ENCODE measurements around the genes FUT1, CGB7, SNRNP70, HRC, TRPM4 and SLC17A7.

DNA sequence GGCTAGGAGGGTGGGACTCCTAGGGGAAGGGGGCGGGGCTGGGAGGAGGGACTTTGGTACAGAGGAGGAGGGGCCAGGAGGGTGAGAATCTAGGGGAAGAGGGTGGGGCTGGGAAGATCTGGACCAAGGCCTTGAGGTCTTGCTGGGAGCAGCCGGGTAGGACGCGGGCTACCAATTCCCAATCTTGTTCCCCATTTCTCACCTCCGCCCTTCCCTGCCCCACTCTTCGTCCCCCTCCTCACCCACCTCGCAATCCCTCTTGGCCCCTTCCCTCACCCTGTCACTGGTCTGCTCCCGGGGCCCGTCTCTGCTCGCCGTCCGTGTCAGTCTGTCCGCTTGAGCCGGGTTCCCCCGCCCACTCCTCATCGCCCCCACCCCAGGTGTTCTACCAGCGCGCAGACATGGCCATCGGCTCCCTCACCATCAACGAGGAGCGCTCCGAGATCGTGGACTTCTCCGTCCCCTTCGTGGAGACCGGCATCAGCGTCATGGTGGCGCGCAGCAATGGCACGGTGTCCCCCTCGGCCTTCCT lies 22.2 kb downstream of the GRIN2D start:
- RRBS: 17% methylated on average over 9 of the region's 31 CpGs

GRCh38 chr19:48718793-48719188 lies 734 bp downstream of the MAMSTR start:
- RRBS: no CpG with 5 or more reads among the region's 11 CpGs

DNA sequence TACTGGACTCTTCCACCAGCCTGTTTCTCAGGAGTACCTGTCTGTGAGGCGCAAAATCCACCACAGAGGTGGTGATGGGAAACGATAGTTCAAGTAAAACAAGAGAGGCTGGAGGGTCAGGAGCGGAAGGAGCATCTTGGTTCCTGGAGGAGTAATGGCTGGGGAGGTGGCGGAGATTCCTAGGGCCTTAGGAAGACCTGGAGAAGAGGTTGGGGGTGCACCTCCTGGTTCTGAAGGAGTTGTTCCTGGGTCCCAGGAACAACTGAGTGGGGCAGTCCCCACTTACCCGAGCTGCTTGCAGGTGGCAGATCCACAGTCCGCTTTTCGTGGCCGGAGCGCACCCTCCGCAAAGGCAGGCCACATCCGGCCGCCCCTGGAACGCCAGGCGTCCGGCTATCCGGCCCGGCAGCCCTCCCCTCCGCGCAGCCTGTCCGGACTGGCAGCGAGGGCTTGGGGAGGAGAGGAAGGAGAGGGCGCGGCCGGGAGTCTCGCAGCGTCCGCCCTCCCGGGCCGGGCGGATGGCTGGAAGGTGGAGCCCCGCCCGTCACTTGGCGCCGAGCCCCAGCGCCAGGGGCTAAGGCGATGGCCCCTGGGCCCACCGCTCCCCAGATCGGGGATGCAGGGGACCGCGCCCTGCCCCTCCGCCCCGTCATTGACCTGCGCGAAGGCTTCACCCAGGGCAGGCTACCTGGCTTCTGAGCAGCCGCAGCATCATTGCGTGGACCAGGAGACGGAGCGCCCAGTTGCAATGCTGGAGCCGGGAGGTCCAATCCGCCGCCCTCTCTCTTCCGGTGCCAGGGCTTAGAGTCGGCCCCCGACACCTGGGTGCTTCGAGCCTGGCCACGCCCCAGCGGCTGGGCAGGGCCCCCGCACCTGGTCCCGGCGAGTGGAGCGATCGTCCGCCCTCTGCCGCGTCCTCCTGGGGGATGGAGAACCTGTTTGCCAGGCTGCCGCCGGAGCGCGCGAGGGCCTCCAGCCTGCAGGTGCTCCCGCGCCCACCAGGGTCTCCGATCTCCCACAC lies at the start of gene FUT1:
TSS of gene FUT1 (minus strand) at position 438 of the 1,021 bp plus-strand sequence.
- RRBS: 2% methylated on average over 16 of the region's 73 CpGs

DNA sequence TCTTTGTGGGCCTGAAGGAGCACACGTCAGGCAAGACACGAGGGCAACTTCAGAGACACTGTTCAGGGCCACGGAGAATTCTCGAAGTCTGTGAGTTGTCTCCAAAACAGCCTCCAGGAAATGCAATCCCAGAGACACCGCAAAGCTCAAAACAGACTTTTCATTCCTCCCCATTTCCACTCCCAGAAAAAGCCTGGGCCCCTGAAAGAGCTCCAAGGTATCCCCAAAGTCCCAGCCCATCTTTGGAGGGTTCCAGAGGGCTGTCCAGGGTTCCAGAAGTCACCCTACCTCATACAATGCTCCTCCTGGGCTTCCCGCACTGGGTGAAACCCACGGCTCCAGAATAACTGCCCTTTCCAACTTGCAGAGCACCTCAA lies 846 bp upstream of the FTL start:
- RRBS: no CpG with 5 or more reads among the region's 7 CpGs

DNA sequence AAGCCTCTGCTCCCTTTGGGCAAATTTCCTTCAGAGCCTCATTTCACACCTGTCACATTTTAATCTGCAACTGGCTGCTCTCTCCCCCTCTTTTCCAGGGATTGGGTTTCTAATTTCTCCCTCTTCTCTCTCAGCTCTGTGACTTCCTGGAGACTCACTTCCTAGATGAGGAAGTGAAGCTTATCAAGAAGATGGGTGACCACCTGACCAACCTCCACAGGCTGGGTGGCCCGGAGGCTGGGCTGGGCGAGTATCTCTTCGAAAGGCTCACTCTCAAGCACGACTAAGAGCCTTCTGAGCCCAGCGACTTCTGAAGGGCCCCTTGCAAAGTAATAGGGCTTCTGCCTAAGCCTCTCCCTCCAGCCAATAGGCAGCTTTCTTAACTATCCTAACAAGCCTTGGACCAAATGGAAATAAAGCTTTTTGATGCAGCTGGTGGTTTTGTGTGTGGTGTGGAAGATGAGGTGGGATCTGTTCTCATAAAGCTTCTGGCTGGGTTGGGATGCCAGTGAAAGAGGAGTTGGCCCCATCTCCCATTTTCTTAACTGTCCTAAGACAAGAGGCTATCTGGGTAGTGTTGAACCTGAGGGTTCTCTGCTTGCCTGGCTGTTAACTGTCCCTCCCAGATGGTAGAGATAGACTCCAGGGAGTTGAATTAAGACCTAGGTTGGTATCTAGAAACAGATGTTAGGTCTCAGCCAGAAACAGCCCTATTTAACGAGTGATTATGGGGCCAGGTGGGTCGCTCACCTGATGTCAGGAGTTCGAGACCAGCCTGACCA lies 1.5 kb downstream of the FTL start:
- RRBS: no CpG with 5 or more reads among the region's 8 CpGs

- RRBS: no CpG with 5 or more reads among the region's 15 CpGs
Measured at GRCh38 chr19:48985200-48985695, 7.9 kb downstream of the GYS1 start.

DNA sequence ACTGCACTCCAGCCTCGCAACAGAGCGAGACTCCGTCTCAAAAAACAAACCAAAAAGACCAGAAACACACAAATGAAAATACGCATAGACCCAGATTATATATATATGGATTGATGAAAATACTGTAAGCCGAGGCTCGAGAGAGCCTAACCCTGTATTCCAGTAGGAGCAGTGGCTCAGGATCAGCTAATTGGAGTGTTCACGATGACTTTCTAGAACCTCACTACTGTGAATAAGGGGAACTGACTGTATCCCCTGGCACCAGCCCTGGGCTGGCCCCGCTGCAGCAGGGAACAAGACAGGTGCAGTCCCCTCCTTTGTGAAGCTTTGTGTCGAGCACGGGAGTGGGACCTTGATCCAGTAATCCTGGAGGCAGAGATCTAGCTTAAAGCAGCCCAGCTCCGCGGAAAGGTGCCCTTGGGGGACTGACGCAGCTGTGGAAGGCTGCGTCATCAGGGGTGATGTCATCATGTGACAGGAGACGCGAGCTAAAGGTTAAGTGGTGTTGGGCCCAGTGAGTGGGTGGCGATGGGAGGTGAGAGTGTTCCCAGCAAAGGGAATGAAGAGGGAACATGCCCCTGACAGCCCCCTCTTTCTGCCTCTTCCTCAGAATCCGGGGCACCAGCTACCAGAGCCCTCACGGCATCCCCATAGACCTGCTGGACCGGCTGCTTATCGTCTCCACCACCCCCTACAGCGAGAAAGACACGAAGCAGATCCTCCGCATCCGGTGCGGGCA lies 2.8 kb downstream of the LHB start:
- RRBS: 96% methylated on average over 8 of the region's 26 CpGs

DNA sequence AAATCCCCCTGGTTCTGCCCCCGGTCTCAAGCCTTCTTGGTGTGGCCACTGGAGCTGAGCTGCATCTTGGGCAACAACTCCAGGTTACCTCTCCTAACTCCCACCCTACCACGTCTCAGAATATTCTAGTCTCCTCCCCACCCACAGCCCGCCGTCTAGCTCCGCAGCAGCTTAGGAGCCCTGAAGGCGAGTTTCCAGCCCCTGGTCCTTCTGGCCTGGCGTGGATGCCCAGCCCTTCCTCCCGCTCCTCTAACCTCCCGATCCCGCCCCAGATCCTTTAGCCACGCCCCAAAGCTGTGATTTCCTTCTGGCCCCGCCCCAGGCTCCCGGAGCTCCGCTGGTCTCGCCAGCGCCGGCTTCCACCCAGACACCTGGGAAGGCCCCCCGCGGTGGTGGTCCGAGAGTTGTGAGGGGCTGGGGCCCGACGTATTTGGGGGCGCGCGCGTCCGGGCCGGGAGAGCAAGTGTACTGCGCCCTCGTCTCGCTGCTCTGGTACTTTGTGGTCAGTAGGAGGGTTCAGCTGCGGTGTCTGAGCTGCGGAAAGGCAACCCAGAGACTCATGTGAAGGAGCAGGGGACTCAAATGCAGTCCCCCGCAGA lies at the start of gene CGB7:
TSS of gene CGB7 (minus strand) at position 226 of the 599 bp plus-strand sequence.
- RRBS: 3% methylated on average over 11 of the region's 34 CpGs

DNA sequence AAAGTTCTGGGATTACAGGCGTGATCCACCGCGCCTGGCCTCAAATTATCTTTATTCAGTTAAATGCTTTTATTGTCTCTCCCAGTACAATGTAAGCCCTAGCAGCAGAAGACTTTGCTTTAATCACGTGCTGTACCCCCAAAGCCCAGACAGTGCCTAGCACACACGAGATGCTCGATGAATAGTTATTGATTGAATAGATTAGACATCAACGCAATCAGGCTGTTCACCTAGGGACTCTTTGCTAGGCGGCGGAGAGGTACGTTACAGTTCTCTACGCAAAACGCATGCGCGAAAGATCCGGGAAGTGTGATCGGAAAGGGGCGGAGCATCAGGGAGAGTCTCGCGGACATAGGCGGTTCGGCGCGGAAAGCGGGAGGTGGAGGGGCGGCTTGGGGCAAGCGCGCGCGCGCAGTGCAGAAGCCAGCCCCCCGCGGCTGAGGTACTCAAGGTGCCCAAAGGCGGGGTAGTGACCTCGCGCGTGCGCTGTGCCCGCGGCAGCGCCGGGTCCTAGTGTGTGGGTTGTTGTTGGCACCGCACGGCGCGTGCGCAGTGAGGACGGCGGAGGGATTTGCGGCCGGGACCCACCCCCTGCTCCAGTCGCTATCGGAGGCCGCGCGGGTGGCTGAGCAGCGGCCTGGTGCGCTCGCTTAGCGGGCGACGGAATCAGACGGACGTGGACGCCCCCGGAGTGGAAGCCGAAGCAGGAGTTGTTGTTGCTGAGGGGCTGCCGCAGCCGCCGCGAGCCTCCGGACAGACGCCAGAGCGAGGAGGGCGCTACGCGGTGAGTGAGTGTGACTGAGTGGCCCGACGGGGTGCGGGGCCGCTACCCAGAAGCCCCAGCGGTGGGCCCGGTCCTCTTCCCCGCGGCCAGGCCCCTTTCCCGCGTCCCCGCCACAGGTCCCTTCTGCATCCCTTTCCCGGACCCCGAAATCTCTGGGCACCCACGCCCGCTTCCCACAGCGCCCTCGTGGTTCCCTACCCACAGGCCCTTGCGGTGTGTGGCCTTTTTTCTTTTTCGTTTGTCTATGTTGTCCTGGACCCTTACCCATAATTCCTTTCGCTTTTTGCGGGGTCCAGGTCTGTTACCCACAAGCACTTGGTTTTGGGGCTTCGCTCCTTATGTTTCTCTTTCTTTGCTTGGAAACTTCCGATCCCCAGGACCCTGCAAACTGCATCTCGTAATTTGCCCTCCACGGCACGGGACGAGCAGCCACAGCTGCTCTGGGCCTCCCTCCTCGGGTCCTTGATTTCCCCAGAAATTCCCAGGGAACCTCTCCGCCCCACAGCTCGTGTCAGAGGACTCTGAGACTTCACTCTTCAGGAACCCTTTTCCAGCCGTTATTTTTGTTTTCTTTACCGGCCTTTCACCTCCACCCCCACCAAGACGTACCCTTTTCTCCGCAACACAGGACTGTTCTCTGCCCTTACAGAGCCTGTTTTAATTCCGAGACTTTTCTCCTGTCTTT lies at the start of gene SNRNP70:
TSS of gene SNRNP70 (plus strand) at position 599 of the 1,469 bp plus-strand sequence.
- RRBS: 2% methylated on average over 41 of the region's 111 CpGs

GRCh38 chr19:49108803-49109279 lies 5.3 kb upstream of the LIN7B start:
- RRBS: no CpG with 5 or more reads among the region's 6 CpGs

DNA sequence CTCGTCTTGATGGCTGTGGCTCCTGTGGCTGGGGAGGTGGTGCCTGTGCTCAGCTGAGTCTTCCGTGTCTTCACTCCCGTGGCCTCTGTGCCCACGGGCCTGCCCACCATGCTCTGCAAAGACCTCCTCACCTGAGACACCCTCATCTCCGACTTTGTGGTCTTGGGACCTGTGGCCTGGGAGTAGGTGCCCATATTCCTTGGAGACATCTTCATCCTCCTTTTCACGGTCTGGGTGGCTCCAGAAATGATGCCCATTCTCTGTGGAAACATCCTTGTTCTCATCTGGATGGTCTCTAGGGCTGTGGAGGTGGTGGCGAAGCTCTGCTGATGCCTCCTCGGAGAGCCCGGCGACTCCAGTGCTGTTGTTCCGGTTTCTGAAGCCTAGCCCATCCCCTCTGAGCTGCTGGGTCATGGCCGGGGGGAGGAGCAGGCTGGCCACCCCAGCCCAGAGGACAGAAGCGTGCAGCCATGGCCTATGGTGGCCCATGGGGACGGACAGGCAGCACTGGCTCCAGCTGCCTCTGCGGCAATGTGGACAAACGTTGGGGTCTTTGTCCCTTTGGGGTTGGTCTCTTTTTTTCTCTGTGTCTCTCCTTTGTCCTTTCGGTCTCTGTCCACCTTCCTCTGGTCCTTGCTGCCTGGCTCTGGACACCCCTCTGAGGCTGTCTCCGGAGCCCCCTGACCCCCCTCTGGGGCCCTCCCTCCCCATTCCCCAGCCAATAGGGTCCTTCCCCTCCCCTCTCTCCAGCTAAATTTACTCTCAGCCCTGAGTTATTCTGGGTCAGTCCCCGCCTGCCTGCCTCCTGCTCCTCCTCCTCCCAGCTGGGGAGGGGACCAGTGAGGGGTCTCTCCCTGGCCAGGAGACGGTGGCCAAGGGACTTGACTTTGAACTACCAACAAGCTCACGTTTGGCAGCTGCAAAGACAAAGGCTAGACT lies at the start of gene HRC:
TSS of gene HRC (minus strand) at position 648 of the 939 bp plus-strand sequence.
- RRBS: no CpG with 5 or more reads among the region's 21 CpGs

- RRBS: 2% methylated on average over 8 of the region's 36 CpGs
Measured at GRCh38 chr19:49157320-49158065, at the start of gene TRPM4. Gene TRPM4 (plus strand): TSS chr19:49157792.

DNA sequence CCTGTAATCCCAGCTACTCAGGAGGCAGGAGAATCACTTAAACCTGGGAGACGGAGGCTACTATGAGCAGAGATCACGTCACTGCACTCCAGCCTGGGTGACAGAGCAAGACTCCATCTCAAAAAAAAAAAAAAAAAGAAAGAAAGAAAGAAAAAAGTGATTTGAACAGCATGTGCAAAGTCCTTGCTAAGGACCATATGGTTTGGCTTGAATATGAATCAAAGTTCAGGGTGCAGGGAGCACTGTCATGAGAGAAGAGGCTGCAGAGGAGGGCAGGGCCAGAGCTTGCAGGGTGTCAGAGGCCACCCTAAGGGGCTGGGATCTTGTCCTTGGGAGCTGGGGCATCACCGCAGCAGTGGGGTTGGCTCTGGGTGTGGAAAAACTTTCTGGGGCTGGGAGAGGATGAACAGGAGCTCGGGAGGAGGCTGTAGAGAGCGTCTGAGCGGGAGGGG lies 2.8 kb downstream of the TRPM4 start:
- RRBS: no CpG with 5 or more reads among the region's 6 CpGs

GRCh38 chr19:49167847-49168393 lies 10.3 kb downstream of the TRPM4 start:
- RRBS: 95% methylated on average over 2 of the region's 24 CpGs

DNA sequence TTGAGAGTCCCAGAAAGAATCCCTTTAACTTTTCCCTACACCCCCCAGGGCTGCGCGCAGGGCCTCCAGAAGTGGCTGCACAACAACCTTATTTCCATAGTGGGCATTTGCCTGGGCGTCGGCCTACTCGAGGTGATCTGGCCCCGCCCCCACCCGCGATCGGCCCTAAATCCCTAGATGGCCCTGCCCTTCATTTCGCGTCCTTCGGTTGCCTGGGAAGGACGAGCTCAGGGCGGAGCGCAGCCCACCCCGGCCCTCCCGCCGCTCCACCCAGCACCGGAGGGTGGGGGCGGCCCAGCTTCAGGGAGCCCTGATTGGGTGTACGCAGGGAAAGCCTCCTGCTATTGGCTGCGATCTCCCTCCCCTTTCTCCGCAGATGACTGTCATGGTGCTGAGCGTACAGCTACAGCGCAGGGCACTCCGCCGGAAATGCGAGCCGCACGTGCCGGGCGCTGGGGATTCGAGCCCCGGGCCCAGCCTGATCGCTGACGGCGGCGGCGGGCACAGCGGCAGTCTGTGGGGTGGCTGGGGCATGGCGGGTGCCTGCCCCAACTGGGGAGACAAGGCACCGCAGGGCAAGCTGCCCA lies 4.2 kb downstream of the CD37 start:
- RRBS: no CpG with 5 or more reads among the region's 42 CpGs

DNA sequence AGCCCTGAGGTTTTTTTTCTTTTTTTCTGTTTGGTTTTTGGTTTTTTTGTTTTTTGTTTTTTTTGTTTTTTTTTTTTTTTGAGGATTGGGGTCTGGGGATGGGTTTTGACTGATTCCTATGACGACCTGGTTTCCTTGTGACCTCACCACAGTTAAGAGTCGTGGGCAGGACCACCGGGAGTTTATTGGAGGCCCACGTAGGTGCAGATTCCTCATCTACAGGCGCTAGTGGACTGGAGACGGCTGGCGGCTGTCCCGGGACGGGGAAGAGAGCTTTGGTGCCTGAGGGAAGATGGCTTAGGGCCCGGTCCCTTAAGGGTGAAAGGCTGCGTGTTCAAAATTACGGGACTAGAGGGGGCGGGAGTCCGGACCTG lies 642 bp upstream of the TEAD2 start:
- RRBS: 3% methylated on average over 12 of the region's 14 CpGs

- RRBS: no CpG with 5 or more reads among the region's 13 CpGs
Measured at GRCh38 chr19:49437025-49437795, 4.1 kb downstream of the SLC17A7 start.

- RRBS: 8% methylated on average over 21 of the region's 54 CpGs
Measured at GRCh38 chr19:49441336-49442119, at the start of gene SLC17A7. Gene SLC17A7 (minus strand): TSS chr19:49441527.

DNA sequence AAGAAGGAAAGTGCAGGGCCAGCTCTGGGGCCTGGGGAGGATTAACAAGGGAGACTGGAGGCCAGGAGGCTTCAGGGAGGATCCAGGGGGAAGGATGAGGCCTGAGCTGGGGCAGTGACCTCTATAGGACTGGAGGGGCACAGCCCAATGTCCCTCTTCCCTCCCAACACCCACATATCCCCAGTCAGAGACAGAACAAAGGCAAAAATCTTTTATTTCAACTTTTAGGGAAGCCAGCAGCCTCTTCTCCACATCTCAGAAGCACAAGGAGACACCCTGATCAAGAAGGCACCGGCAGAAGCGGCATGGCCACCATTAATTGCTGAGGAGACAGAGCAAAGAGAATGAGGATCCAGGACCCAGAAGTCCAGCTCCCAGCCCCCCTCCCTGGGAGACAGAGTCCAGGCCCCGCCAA lies 4.8 kb upstream of the SLC17A7 start:
- RRBS: no CpG with 5 or more reads among the region's 3 CpGs

DNA sequence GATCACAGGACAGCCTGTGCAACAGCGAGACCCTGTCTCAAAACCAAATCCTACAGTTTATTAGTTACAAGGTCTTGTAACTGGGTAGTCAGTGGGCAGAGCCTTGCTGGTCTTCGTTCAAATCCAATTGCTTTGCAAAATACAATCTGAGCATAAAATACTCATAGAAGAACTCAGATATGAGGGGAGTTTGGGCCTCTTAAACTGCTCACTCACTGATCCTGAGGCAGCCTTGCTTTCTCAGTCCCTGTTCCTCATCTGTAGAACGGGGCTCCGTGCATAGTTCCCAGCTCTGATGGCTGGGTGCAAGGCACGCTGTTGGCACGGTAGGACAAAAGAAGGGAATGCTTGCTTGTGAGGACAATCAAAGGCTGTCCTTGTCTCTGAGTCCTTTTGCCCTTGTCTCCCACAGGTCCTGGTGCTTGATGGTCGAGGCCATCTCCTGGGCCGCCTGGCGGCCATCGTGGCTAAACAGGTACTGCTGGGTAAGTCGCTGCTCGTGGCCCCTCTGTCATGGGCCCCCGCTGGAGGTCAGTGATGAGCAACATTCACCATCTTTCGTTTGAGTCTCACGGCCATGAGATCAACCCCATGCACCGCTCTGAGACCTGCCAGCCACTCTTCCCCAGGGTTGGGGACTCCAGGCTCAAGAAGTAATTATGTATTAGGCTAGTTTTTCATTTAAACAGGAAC lies 2.2 kb downstream of the RPL13A start:
- RRBS: no CpG with 5 or more reads among the region's 16 CpGs

All from mononuclear cell (primary cell).